HTR-8/SVneo (cell line): ENCODE results near the gene PRICKLE4.

GRCh38 chr6:41091126-41091819, 18.5 kb downstream of the NFYA start:
- RRBS, result no CpG with 5 or more reads among the region's 3 CpGs

GRCh38 chr6:41097349-41098288, 24.8 kb downstream of the NFYA start:
- RRBS, result no CpG with 5 or more reads among the region's 9 CpGs

- RRBS, result no CpG with 5 or more reads among the region's 3 CpGs
Observed at GRCh38 chr6:41103945-41104635, 31.3 kb downstream of the NFYA start.

GRCh38 chr6:41271538-41272587, 14.6 kb downstream of the TREM1 start:
- RRBS, result no CpG with 5 or more reads among the region's 15 CpGs

DNA sequence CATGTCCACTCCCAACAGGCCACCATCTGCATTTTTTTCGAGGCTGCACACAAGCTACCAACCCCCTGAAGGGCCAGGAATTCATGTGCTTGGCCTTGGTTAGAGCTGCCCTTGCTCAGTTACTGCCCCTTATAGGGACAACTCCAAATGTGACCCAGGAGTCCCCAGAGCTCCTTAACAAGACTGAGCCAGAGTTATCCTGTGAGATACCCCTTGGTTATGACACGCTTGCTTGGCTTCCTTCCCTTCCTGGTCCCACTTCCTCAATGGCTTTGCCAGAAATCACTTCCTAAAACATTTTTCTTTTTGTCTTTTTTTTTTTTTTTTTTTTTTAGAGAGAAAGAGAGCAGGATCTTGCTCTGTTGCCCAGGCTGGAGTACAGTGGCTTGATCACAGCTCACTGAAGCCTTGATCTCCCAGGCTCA, 8.9 kb downstream of the TREM1 start:
- RRBS, result no CpG with 5 or more reads among the region's 2 CpGs

- RRBS, result no CpG with 5 or more reads among the region's 3 CpGs
Observed at GRCh38 chr6:41287967-41288420, 1.5 kb upstream of the TREM1 start.

DNA sequence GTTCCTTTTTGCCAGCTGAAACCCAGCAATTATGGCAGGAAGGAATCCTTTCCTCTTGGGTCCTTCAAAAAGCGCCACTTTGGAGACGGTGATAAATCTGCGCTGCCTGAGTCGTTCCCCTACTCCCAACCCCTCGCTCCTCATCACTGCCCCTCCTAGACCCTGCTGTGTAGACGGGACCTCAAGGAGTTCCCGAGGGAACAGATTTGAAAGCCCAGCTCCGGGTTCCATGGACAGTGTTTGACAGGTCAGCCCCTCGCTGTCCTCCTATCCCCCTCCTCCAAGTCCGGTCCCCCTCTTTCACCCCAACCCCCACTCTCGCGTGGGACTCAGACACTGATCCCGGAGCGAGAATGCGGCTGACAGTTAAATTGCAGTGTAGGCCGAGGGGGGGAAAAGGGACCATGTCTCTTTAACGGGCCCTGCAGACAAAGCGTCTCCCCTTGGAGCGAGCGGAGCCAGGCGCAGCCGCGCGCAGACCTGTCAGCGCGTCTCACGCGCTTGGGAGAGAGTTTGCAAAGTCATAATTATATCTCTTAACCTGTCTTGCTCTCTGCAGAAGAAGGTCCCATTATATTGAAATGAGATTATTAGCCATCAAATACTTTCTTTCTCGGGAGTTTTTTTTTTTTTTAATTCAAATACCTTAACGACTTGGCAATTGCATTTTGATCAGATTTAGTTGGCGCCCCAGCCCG, 39.7 kb downstream of the NCR2 start:
- RRBS, result 81% methylated on average over 6 of the region's 32 CpGs

DNA sequence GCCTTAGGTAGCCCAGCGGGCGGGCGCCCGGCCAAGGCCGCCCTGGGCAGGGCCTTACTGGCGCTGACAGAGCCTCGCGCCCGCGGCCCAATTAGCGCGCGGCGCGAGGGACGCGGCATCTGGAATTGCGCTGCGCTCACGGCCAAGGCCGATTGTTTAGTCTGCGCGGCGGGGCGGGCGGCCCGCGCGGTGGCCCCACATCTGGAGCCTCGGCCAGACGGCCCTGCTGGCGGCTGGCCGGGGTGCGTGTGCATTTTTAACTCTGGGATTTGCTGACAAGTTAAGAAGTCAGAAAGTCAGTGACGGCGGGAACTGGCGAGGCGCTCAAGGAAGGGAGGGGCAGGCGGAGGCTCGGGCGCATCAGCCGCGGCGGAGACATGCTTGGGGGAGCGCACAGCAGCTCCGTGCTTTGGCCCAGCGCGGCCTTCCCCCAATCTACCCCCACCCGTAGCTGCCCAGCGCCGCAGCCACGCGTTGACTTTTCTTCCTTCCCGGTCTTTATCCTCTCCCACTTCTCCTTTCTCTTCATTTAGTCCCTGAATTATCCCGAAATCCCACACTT, 41.0 kb upstream of the FOXP4 start:
- RRBS, result no CpG with 5 or more reads among the region's 55 CpGs

- RRBS, result 2% methylated on average over 7 of the region's 18 CpGs
Observed at GRCh38 chr6:41546772-41546870, 440 bp downstream of the FOXP4 start.

DNA sequence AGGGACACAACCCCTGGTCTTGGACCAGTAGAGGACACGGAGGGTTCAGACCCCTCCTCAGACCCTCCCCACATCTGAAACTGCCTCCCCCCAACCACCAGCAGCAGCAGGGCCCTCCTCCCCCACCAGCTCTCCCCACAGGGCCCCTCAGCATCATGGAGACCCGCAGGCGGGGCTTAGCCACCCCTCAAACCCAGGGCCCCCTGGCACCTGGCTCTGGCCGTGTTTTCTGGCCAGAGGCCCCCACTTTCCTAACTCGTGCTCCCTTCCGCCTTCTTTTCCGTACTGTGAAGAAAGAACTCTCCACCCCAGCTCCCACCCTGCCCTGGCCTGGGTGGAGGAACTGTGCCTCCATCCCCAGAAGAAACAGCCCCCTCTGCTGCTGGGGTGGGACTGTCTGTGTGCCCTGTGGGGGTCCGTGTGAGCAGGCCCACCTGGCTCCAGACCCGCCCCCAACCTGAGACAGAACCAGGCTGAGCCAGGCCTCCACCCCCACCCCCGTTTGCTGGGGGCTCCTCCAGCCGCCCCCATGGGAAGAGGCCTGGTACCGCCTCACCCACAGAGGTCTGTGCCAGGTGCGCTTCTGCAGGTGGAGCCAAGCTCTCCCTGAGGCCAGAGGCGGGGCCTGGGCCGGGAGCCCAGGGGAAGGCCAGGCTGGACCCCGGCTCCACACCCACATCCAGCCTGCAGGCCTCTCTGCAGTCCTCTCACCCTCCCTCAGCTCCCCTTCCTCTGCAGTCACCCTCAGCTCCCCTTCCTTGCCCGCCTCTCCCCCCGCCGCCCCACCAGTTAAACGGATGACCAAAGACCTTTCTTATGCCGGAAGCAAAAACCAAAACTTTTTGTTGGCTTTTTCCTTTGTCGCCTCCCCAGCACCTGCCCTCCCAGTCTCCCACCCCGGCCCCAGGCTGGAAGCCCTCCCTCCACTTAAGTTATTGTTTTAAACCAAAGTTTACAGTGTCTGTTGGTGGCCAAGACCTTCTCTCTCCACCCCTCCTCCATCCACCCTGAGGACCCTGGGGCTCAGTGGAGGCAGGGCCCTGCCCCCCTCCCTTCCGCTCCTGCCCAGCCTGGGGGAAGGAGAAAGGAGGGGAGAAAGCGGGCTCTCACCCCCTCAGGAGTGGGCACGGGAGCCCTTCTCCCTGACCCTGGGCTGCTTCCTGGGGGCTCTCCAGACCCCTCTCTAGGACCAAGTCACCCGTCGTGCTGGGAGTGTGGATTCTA, 38.7 kb upstream of the MDFI start:
- RRBS, result 89% methylated on average over 2 of the region's 28 CpGs

DNA sequence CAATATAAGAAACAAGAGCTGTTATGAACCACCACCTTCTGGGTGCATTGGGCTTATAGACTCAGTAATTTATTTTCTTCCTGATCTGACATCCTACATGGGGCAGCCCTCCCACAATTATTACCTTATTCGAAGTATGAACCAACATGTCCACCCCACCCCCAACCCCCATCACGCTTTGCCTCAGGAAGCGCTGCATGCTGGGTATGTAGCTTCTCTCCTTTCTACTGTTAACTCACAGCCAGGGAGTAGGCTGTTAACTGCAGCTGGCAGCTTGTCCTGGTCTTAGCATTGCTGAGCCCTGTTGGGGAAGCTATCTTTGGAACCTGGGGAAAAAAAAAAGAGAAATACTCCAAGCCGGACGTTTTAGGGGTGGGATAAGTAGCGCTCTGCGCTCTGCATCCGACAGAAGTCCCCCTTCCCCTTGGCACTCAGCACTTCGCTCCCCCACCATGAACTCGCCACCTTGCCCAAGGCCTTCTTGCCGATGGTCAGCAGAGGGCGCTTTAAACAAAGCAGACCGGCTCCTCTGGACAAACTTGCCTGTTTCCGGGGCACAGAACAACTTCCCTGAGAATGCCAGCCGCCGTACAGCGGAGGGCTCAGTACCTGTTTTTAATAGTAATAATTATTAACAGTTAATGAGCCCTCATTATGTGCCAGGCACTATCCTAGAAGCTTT, 35.4 kb upstream of the MDFI start:
- RRBS, result no CpG with 5 or more reads among the region's 17 CpGs

GRCh38 chr6:41732516-41733582, 2.6 kb downstream of the TFEB start:
- RRBS, result 88% methylated on average over 3 of the region's 14 CpGs

DNA sequence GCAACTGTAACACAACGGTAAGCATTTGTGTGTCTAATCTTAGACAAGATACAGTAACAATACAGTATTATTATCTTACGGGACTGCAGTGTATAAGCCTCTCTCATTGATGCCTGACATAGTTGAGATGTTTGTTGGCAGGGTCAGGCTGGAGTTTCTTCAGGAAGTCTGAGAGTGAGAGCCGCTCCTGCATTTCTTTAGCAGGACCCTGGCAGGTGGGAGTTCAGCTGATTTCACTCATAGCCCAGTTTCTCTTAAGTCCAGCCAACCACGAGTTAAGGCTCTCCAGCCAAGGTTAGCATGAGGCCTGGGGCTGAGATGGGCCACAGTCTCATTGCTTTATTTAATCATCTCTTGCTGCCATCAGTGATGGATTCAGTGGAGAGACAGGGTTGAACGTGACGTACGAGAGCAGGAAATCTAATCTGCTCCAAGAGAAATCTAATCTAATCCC, 11.2 kb upstream of the PGC start:
- RRBS, result no CpG with 5 or more reads among the region's 7 CpGs

- RRBS, result 2% methylated on average over 25 of the region's 54 CpGs
Observed at GRCh38 chr6:41780318-41781213, at the start of gene PRICKLE4. TSS of gene PRICKLE4 (plus strand) at chr6:41780782.

DNA sequence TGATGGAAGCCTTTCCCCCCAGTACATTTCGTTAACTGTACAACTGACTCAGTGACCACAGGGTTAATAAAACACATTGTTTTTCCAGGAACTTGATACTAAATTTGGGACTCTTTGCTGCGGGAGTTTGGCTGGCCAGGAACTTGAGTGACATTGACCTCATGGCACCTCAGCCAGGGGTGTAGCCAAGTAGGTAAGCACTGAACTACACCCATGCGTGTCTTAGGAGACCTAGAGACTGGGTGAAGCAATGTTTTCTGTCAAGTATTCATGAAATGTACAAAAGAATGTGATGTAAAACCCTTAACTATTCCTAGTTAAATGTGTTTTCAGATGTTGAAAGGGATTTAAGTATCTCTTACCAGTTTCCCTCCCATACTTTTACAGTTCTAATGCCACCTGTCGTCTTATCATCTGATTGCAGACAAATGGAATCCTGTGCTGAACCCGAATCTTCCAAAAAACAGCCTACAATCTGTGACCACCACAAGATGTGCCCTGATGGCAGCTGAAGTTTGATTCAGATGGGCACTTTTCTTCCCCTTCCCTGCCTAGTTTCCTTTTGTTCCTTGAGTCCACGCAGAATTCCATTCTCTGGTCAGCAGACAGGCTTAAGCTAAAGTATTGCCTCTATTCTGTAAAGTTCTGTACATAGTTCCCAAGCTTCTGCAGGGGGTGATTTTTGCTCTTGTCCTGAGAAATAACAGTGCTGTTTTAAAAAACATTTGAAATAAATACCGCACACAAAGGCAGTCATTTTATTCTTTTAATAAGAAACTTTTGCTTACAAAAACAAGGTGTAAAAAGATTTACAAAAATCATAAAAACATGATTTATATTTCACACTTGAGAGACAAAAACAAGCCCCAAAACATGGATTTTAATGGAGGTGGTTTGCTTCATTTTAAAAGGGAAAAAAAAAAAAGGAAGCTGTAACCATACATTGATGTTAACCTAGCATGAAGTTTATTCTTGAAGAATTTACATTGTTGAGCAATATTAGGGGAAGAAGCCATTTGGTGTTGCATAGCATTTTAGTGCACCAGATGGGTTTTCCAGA, 2.0 kb downstream of the TOMM6 start:
- RRBS, result no CpG with 5 or more reads among the region's 7 CpGs

DNA sequence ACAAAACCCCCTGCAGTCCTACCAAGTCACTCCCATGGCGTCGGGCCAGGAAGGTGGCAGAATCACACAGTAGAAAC, 118 bp downstream of the MED20 start:
- RRBS, result no CpG with 5 or more reads among the region's 2 CpGs

GRCh38 chr6:41932071-41932970, 9.3 kb downstream of the CCND3 start:
- RRBS, result 96% methylated on average over 3 of the region's 17 CpGs

DNA sequence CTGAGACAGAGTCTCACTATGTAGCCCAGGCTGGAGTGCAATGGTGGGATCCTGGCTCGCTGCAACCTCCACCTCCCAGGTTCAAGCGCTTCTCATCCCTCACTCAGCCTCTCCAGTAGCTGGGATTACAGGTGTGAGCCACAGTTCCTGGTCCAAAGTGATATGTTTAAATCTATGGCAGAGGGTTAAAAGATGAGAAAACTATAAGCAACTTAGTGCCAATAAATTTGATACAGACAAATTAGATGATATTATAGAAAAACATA, 46.3 kb upstream of the TAF8 start:
- RRBS, result no CpG with 5 or more reads among the region's 2 CpGs

- RRBS, result no CpG with 5 or more reads among the region's 23 CpGs
Observed at GRCh38 chr6:42028034-42029046, 22.0 kb upstream of the TAF8 start.

DNA sequence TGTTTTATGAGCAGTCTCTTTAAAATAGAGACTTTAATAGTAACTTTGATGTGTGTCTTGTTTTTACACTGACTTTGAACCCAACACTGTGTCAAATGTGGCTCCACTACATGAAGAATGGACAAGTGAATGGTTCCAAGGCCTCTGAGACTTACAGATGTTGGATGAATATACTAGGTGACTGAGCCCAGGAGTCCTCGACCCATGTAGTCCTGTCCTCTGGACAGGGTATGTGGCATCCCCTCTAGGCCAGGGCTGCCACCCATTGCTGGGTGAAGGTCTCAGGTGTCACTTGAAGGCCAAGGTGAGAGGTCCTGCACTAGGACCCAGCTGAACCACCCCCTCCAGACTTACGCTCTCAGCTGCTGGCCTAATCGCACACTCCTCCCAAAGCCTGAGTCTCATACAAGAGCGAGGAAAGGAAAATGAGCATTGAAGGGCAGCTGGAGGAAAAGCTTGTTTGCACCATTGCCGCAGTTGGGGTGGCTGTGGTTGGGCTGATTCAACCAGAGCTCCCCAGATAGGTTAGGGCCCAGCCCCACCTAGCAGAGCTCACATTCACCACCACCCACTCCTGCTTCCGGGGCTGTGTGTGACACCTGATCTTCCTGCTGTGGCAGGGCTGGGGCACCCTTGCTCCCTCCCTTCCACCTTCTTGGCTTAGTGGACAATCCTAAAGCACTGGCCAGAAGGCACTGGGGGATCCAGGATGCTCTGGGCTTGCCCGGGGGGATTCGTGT, 11.0 kb upstream of the TAF8 start:
- RRBS, result no CpG with 5 or more reads among the region's 8 CpGs